Heart left ventricle (tissue), 7 donors: Measurements from ENCODE around the genes TGM1, NYNRIN and G2E3.

- PRO-cap, 6 experiments, result no peak in any of the 6 experiments
- RAMPAGE, long total RNA, 2 experiments, result no peak in any of the 2 experiments
- RRBS, result 24% methylated on average over 14 of the region's 24 CpGs
These were observed 528 bp downstream of the REC8 start for GRCh38 chr14:24172388-24172827.

DNA sequence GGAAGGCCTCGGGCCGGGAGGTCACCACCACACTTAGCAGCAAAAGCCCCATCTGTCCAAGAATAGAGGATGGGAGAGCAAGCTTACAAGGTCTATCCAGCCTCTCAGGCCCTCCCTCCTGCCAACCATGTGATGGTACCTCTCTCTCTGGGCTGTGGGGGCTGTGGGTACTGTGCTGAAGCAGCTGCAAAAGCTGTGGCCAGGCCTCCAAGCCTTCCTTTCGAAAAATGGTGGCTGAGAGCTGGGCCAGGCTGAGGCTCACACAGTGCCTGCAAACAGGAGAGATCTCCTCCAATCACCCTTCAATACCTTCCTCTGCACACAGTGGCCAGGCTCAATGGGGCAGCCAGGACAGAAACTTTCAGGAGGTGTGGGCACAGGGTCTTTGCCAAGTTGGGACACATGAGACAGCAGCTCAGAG is 1.1 kb downstream of the IPO4 start:
- PRO-cap, 6 experiments, result no peak in any of the 6 experiments
- RAMPAGE, long total RNA, 2 experiments, result no peak in any of the 2 experiments
- RRBS, result no CpG with 5 or more reads among the region's 3 CpGs

- PRO-cap, 6 experiments, result peak in 1 of 6 experiments; most common plus-strand start chr14:24232211 (in 1); most common minus-strand start chr14:24232091 (in 1)
- RAMPAGE, long total RNA, 2 experiments, result no peak in any of the 2 experiments
- RRBS, result no CpG with 5 or more reads among the region's 17 CpGs
These were observed 306 bp downstream of the NEDD8 start for GRCh38 chr14:24231873-24232248.

DNA sequence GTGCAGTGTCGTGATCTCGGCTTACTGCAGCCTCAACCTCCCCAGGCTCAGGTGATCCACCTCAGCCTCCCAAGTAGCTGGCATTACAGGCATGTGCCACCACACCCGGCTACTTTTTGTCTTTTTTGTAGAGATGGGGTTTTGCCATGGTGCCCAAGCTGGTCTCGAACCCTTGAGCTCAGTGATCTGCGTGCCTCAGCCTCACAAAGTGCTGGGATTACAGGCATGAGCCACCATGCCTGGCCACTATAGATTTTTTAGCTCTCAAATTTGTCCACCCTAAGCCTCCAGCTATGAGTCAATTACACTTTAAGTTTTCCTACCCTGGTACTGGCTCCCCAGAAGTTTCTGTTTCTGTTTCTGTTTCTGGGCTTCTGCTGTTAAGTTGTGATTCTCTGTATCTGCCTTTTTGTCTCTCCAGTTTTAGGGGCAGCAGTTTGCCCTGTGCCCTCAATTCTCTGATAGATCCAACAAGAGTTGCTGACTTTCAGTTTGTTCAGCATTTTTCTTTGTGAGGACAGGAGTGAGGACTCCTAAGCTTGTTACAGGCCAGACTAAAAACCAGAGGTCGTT is 4.3 kb upstream of the TINF2 start:
- PRO-cap, 6 experiments, result no peak in any of the 6 experiments
- RAMPAGE, long total RNA, 2 experiments, result no peak in any of the 2 experiments
- RRBS, result no CpG with 5 or more reads among the region's 6 CpGs

DNA sequence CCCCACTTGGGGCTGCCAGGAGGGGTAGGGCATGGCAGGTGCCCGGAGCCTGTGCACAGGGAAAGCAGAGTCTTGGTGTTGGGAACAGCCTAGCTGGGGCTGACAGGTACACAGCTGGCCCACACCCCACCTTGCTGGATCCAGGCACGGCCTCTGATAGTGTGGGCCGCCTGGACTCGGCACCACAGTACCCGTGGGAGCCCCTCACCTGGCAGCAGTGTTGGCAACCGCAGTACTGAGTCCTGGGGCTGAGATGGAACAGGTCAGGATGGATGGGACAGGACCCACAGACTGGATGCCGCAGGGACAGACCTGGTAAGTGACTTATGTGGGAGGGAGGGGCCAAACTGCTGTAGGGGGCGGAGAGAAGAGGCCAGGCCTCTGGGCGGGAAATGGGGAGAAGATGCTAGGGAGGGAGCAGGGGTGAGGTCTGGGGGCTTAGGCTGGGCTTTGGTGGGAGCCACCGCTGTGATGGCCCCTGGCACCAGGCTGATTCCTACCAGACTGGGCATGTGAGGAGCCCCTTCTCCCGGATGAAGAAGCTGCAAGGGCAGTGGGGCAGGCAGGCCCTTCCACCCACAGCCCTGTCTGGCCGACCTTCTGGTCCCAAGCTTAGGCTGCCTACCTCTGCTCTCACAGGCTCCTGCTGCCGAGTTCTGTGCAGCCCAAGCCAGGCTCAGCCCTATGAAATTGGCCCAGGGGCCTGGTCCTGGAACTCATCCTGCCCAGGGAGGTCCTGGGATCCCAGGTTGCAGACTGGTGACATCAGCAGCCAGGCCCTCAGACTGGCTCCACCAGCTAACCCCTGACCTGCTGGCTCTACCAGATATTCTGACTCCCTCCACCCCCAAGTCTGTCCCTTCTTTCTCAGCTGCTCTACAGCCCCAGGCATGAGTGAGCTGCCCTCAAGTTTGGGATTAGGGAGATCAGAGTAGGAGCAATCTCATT is at the start of gene TGM1:
TGM1 (minus strand) TSS at position 297 of the 948 bp plus-strand sequence.
- PRO-cap, 6 experiments, result no peak in any of the 6 experiments
- RAMPAGE, long total RNA, 2 experiments, result no peak in any of the 2 experiments
- RRBS, result 93% methylated on average over 1 of the region's 13 CpGs

DNA sequence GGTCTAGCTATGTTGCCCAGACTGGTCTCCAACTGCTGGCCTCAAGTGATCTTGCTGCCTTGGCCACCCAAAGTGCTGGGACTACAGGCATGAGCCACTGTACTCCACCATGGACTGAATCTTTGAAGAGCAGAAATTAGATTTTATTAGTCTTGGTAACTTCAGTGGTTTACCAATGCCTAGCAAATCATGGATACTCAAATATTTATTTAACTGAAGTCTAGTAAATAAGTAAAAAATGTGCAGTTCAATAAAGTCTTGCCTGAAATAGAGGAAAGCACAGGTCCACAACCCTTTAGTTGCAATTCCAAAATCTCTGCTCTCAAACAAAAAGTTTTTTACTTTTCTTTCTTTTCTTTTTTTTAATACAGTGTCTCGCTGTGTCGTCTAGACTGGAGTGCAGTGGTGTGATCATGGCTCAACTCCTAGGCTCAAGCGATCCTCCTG is 1.3 kb downstream of the DHRS1 start:
- PRO-cap, 6 experiments, result no peak in any of the 6 experiments
- RAMPAGE, long total RNA, 2 experiments, result no peak in any of the 2 experiments
- RRBS, result no CpG with 5 or more reads among the region's 3 CpGs

- PRO-cap, 6 experiments, result peak in 2 of 6 experiments; most common plus-strand start chr14:24372782 (in 1); most common minus-strand start chr14:24372541 (in 1)
- RAMPAGE, long total RNA, 2 experiments, result no peak in any of the 2 experiments
- RRBS, result no CpG with 5 or more reads among the region's 9 CpGs
These were observed 4.6 kb downstream of the NFATC4 start for GRCh38 chr14:24372364-24373108.

- PRO-cap, 6 experiments, result peak in 6 of 6 experiments; most common plus-strand start chr14:24399060 (in 6); most common minus-strand start chr14:24398938 (in 4)
- RAMPAGE, long total RNA, 2 experiments, result start-site peak on the plus strand in 2 of 2 experiments, at chr14:24398992-24399067 at its widest, 25 to 41 reads per replicate
- RRBS, result 2% methylated on average over 12 of the region's 66 CpGs
These were observed at the start of gene NYNRIN for GRCh38 chr14:24398136-24399441. Gene NYNRIN (plus strand): TSS chr14:24399003.

GRCh38 chr14:24427543-24428050 is 1.9 kb downstream of the CBLN3 start:
- PRO-cap, 6 experiments, result no peak in any of the 6 experiments
- RAMPAGE, long total RNA, 2 experiments, result no peak in any of the 2 experiments
- RRBS, result no CpG with 5 or more reads among the region's 7 CpGs

DNA sequence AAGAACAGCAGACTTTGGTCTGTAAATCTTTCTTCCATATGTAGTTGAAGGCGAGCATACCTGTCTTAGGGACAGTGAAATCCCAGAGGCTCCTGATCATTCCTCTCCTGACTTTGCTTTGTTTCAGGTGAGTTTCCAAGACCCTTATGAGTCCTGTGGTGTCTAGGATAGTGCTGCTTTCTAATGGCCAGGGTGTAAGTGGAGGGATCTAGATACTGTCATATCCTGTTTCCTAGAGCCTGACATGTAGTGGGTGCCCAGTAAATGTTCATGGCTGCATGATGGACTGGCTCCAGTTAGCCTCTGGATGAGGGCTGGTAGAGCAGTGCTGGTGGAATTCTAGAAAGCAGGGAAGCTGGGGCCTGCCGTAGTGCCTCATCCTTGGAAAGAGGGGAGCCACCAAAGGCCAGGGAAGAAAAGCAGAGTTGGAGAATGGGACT is 748 bp downstream of the GZMB start:
- PRO-cap, 6 experiments, result no peak in any of the 6 experiments
- RAMPAGE, long total RNA, 2 experiments, result no peak in any of the 2 experiments
- RRBS, result no CpG with 5 or more reads among the region's 2 CpGs

- PRO-cap, 6 experiments, result no peak in any of the 6 experiments
- RAMPAGE, long total RNA, 2 experiments, result no peak in any of the 2 experiments
- RRBS, result no CpG with 5 or more reads among the region's 7 CpGs
These were observed 205.9 kb downstream of the STXBP6 start for GRCh38 chr14:24844068-24844496.

DNA sequence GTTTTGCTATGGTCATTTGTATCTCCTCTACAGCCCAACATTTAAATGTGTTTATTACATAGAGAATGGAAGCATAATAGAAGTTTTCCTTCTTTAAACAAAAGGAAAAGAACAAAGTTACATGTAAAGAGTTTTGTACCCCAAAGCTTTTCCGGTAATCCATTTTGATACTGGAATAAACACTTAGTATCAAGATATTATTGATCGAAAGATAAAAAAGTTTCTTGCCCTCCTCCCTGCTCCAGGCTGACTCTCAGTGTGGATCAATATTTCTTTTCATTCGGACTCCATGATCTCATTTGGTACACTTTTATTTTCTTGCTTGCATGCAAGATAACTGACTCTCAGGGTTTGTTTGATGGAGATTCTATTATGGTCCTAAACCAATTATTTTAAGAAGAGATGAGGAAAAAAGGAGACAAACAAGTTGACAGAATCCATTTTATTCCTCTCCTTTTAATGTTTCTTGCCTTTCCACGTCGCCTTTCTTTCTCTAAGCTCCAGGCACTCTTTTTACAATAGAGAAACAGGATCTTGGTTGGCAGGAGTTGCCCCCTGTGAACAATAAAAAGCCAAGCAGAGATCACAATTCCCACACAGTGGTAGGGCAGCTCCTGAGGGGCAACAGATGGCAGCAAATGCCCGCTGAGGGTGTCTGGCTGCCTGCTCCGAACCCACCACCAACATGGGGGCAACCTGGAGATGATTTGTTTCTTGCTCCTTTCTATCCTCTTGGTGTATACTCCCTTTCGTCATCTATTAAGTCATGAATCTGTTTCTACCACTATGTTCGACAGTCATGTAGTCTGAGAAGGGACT is 170.5 kb downstream of the STXBP6 start:
- PRO-cap, 6 experiments, result peak in 2 of 6 experiments; most common plus-strand start position 595 of the sequence (in 2); most common minus-strand start position 299 of the sequence (in 1)
- RAMPAGE, long total RNA, 2 experiments, result no peak in any of the 2 experiments
- RRBS, result no CpG with 5 or more reads among the region's 9 CpGs

- PRO-cap, 6 experiments, result peak in 1 of 6 experiments; most common plus-strand start chr14:25103039 (in 1)
- RAMPAGE, long total RNA, 2 experiments, result no peak in any of the 2 experiments
- RRBS, result no CpG with 5 or more reads among the region's 2 CpGs
These were observed 52.9 kb upstream of the STXBP6 start for GRCh38 chr14:25102765-25103251.

GRCh38 chr14:26597105-26597965 is 498 bp downstream of the NOVA1 start:
- PRO-cap, 6 experiments, result peak in 3 of 6 experiments; most common plus-strand start chr14:26597384 (in 3); most common minus-strand start chr14:26597189 (in 1)
- RAMPAGE, long total RNA, 2 experiments, result start-site peak on the minus strand in 1 of 2 experiments, at chr14:26597382-26597563 at its widest, 5 reads per replicate
- RRBS, result under 1% methylated on average over 10 of the region's 51 CpGs

- PRO-cap, 6 experiments, result no peak in any of the 6 experiments
- RAMPAGE, long total RNA, 2 experiments, result no peak in any of the 2 experiments
- RRBS, result no CpG with 5 or more reads among the region's 1 CpG
These were observed 930.5 kb upstream of the NOVA1 start for GRCh38 chr14:27528155-27528861.

DNA sequence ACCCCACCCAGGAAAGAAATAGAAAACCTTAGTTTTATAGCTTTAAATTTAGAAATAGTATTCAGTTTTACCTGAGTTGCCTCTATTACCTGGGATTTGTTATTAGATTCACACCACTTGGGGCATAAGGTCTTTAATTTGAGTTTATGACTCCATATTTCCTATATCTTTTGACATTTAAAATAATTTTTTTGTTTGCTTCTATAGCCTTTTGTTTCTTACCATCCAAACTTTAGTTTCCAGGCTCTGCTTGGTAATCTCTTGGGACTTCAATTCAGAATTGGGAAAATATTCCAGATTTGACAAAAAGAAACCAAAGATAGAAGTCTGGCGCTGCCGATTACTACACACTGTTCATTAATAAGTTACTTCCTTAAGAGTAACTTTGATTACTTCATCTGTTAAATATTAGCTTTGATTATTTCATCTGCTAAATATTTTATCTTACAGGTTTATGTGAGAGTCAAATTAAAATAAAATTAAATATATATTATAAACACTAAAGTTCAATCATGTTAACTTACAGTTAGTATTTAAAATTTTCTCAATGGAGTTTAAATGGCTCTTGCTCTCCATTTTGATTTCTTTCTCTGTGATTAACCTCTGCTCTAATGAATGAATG is 485.4 kb upstream of the FOXG1 start:
- PRO-cap, 6 experiments, result no peak in any of the 6 experiments
- RAMPAGE, long total RNA, 2 experiments, result no peak in any of the 2 experiments
- RRBS, result no CpG with 5 or more reads among the region's 2 CpGs

DNA sequence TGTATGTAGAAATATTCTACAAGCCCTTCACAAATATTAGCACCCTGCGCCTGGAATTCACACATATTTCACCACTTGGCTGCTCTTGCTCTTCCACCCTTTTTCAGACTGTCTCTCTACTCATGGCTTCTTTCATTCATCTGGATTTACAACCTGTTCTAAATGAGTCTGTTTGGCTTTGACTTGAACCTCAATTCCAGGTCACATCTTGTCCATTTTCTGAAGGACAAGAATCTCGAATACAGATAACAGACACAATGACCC is 177.0 kb upstream of the PRKD1 start:
- PRO-cap, 6 experiments, result no peak in any of the 6 experiments
- RAMPAGE, long total RNA, 2 experiments, result no peak in any of the 2 experiments
- RRBS, result no CpG with 5 or more reads among the region's 2 CpGs

GRCh38 chr14:30558705-30559558 is at the start of gene G2E3:
Gene G2E3 (plus strand): TSS chr14:30559158.
- PRO-cap, 6 experiments, result peak in 6 of 6 experiments; most common plus-strand start chr14:30559158 (in 5); most common minus-strand start chr14:30559051 (in 3)
- RAMPAGE, long total RNA, 2 experiments, result start-site peak on the plus strand in 2 of 2 experiments, at chr14:30559134-30559158 at its widest, 32 to 49 reads per replicate
- RRBS, result under 1% methylated on average over 19 of the region's 62 CpGs

- PRO-cap, 6 experiments, result no peak in any of the 6 experiments
- RAMPAGE, long total RNA, 2 experiments, result no peak in any of the 2 experiments
- RRBS, result no CpG with 5 or more reads among the region's 12 CpGs
These were observed 6.9 kb upstream of the AP4S1 start for GRCh38 chr14:31018350-31019184.

GRCh38 chr14:31026487-31027302 is 516 bp upstream of the STRN3 start:
- PRO-cap, 6 experiments, result peak in 6 of 6 experiments; most common plus-strand start chr14:31026621 (in 4); most common minus-strand start chr14:31026853 (in 4)
- RAMPAGE, long total RNA, 2 experiments, result no peak in any of the 2 experiments
- RRBS, result 1% methylated on average over 16 of the region's 47 CpGs